PFSK-1 (cell line): ENCODE results near the gene AOPEP.

GRCh38 chr9:93051586-93052077, 6.9 kb upstream of the SUSD3 start:
- RRBS = no CpG with 5 or more reads among the region's 6 CpGs

GRCh38 chr9:93096980-93097815, 1.2 kb downstream of the CARD19 start:
- RRBS = no CpG with 5 or more reads among the region's 6 CpGs

DNA sequence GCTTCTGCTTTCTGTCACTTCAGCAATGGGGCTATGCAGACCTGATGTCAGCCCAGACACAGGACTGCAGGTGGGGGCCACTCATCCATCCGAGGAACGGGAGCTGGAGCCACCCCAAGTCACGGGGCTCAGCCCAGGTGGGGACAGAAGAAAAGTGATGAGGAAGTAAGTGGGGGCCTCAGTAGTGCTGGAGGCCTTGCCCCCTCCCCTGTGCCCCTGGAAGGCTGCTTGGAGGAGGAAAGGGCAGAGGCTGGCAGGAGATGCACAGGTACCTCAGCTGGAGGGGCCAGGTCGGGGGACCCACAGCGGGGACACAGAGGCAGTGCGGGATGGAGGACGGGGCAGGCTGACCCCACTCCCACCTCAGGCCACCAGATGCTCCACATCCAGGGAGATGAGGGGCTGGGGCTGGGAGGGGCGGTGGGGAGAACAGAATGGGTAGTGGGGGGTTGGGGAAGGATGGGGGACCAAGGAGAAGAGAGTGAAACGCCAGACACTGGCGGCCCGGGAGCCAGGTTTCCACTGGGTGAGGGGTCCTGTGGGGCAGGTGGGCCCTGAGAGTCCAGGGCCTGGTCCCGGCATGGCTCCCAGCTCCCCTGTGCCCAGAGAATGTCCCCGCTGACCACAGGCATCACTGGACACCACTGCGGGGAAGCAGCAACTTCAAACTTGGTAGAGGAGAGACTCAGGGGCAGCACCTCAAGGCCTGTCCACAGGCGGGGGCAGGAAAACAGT, 13.4 kb downstream of the NINJ1 start:
- RRBS = 96% methylated on average over 2 of the region's 15 CpGs

GRCh38 chr9:93132003-93132992, 1.8 kb downstream of the NINJ1 start:
- RRBS = 0% methylated on average over 2 of the region's 19 CpGs

DNA sequence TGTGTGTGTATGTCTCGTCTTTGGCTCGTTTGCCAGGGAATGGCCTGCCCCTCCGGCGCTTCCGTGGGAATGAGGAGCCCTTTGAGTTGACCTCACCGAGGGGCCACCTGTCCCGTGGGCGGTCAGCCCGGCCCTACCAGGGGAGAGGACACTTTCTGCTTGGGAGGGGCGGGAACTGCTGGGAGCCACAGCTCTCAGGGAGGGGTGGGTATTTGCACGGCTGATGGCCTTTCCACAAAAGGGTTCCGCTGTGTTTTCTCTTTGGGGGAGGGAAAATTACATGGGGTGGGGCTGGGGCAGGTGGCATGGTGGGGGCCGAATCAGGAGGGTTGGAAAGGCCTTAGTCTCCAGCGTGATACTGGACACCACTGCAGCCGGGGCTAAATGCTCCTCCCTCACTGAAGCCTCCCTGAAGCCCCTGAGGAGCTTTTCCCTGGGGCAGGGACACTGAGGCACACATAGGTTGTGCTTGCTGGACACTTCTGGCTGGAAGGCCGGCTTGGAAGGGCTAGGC, 18.5 kb downstream of the WNK2 start:
- RRBS = 48% methylated on average over 7 of the region's 16 CpGs

DNA sequence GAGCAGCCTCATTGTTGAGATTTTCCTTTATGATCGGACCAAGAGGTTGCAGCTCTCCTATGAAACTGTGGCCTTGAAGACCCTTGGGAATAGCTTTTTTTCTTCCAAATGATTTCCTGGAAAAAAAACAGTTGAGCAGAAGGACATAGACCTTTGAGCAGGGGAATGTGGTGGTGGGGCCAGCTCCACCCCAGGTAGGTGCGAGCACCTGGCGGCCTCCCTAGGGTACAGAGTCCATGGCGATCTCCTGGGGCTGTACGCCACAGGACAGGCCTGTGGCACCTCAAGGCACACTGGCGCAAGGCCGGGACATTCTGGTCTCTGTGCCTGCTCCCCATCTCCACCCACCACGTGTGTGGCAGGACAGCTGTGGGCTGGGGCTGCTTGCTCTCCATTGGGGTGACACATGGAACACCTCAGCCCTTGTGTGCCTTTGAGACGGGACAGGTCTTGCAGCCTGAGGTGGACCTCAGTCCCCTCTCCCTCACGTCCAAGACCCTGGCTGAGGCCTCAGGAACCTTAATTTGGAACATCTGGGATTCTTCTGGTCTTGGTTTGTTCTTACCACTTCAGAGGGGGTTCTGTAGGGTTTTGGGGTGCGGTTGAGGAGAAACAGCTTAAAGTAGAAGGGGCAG, 25.2 kb downstream of the WNK2 start:
- RRBS = no CpG with 5 or more reads among the region's 11 CpGs

DNA sequence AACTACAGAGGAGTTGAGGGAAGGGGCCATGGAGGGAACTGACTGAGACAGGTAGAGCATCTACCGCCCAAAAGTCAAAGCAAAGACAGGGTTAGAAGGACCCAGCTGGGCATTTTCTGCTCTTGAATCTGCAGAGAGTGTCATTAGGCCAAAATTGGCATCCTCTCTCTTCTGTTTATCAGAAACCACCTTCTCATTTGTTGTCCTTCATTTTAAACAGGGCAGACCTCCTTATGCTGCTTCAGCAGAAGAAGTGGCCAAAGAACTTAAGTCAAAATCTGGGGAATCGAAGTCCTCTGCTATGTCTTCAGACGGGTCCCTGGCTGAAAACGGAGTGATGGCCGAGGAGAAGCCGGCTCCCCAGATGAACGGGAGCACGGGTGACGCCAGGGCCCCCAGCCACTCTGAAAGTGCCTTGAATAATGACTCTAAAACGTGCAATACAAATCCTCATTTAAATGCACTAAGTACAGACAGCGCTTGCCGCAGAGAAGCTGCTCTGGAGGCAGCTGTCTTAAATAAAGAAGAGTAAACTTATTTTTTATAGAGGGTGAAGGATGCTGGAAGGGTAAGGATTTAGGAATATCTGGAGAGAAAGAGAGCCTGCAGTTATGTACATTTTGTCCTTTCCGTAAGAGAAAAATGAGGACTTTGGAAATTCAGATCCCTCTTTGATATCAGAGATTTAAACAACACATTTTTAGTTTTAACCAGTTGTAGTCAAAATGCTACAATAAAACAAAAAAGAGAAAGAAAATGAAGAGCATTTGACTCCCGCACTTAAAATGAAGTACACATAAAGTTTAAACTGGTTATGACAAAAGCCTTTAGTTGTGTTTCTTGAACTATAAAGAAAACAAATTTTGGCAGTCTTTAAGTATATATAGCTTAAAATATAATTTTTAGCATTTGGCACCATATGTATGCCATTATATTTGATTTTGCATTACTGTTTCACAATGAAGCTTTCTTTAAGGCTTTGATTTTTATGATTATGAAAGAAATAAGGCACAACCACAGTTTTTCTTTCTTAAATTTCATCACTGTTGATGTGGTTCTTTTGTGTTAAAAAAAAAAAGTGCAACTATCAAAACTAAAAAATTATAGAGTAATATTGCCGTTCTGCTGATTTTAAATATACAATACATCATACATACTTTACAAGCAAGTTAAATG, 12.0 kb upstream of the PHF2 start:
- RRBS = no CpG with 5 or more reads among the region's 15 CpGs

DNA sequence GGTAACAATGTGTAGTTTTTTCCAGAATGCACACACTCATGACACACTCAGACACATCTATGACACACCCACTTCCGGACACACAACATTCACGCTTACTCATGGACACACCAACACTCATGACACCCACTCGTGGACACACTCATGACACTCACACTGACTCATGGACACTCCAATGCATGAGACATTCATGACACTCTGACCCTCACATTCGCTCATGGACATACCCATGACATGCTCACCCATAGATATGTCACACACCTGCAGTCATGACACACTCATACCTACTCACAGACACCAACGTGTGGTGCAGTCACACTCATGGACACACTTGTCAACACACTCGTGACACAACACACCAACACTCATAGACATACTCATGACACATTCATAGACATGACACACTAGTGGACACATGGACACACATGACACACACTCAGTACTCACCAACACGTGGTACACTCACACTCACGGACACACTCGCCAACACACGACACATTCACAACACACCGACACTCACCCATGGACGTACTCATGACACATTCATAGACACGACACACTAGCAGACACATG, 73.2 kb downstream of the PHF2 start:
- RRBS = no CpG with 5 or more reads among the region's 13 CpGs

DNA sequence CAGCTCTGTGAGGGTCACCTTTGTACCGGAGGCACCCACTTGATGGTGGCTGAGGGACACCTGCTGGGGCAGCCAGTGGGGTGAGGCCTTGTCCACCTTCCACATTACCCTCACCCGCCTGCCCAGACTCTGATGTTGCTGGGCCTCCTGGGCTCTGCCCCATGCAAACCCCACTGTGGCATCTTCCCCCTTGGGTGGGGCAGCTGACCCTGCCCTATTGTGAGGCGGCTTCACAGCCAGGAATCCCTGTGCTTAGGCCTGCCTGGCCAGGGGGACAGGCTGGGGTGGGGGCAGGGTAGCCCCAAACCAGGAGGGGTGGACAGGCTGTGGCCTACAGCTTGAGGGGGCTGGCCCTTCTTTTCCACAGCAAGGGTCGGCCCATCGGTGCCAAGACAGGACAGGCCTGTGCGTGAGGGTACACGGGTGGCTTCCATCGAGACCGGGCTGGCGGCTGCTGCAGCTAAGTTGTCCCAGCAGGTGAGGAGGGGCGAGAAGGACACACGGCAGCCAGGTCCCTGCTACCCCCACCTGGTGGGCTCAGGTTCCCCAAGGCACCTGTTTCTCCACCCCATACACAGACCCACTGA, 99.0 kb downstream of the PHF2 start:
- RRBS = no CpG with 5 or more reads among the region's 12 CpGs

- RRBS = no CpG with 5 or more reads among the region's 6 CpGs
These were observed 23.9 kb downstream of the PTPDC1 start for GRCh38 chr9:94107915-94108884.

GRCh38 chr9:94166068-94166698, 81.9 kb downstream of the PTPDC1 start:
- RRBS = 2% methylated on average over 34 of the region's 93 CpGs

DNA sequence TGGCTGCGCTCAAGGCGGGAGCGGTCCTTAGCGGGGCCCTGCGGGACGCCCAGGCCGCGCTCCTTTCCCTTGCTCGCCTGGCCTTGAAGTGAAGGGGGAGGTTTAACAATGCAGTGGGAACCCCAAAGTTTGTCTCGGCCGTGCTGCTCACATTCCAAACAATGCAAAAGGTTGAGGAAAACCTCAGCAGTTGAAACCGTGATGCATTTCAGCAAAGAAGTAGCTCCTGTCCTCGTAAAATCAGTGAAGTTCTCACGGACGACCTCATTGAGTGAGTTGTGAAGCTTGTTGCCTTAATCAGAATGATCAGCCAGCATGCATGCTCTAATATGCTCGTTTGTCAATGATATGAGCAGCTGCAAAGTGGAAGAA, 4.3 kb upstream of the NUTM2F start:
- RRBS = no CpG with 5 or more reads among the region's 16 CpGs

DNA sequence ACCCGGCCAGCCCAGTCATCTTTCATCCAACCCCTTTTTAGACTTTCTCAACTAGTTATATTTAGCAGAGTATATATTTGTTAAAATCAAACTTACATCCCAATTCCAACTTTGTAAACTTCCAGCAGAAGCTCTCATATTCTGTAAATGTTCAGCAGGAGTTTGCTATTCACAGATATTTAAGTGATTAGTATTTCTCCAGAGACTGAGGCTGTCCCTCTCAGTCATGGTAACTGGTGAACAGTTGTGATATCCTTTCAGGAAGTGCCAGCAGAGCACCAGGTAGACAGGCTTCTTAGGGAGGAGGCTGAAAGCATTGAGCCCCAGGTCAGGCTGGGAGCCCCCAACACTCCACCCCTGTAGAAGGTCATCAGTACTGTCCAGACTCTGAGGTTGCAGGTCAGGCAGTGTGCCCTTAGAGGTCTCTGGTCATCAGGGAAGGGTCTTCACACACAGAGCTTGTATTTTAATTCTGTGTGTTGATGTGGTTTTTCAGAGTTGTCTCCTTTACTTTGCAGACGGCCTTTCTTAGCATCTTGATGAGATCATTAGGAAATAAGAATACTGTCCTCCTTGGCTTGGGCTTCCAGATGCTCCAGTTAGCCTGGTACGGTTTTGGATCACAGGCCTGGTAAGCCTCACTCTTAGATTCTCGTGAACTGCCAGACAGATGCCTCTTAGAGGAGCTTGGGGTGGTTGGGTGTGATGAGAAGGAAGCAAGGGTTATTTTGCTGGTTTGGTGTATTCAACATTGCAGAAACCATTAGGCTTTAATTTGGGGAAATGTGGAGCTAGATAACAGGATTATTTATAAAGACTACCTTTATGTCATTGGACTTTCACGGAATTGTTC, 79.3 kb downstream of the MFSD14B start:
- RRBS = no CpG with 5 or more reads among the region's 5 CpGs

DNA sequence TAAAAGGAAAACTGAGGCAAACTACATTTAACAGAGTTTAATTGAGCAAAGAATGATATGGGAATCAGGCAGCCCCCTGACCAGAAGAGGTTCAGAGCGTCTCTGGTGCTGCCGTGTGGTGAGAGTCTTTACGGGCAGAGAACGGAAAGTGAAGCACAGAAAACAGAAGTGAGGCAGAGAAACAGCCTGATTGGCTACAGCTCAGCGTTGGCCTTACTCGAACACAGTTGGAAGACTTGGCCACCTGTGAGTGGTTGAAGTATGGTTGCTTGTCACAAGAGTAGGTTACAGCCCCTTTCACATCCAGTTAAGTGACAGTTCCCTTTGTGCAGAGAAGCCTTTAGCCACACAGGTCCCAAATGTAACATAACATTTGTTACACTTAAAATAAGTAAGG, 16.9 kb upstream of the FBP1 start:
- RRBS = no CpG with 5 or more reads among the region's 6 CpGs

DNA sequence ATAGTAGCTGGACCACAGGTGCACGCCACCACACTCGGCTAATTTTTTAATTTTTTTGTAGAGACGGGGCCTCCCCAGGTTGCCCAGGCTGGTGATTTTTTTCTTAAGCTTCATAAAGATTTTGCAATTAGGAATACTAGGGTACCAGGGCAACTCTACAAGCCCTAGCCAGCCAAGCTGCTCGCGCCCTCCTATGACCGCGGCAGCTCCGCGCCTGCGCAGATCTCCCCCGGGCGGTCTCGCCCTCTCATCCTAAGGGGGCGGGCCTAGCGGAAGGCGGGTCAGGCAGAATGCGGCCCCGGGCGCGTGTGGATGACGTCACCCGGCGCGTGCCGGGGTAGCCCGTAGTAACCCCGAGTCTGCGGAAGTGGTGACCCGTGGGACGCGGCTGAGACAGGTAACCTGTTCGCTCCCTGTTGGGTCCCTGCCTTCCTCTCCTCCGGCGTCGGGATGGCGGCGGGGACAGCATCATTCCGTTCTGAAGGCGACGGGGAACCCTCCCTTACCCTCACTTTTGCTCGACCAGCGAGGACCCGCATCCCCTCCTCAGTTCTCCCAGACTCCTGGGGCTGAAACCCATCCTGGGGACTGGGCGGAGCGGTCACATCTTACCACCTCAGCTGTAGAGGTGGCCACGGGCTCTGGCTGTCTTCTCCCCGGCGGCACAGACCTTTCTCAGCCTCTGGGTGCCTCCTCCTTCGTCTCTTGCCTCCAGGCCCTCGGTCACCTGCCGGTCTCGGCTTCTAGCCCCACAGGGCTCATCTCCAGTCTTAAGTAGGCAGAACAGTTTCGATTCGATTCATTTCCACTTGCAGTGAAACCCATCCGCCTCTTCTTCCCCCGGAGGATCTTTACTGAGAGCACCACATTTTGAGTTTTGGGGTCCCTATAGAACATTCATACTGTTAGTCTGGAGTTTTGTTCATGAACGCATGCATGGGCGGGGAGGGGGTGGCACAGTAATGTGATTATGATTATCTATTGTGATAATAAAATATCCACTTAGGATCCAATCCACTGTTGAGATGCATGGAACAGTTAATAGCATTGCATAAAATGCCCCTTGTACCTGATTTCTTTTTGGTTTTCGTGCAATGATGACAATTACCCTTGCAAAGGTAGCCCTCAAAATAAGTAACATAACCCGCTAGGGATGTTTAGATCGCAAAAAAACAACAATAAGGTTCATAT, at the start of gene AOPEP:
Gene AOPEP (plus strand): TSS at position 345 of the 1,191 bp plus-strand sequence.
- RRBS = 2% methylated on average over 22 of the region's 61 CpGs

DNA sequence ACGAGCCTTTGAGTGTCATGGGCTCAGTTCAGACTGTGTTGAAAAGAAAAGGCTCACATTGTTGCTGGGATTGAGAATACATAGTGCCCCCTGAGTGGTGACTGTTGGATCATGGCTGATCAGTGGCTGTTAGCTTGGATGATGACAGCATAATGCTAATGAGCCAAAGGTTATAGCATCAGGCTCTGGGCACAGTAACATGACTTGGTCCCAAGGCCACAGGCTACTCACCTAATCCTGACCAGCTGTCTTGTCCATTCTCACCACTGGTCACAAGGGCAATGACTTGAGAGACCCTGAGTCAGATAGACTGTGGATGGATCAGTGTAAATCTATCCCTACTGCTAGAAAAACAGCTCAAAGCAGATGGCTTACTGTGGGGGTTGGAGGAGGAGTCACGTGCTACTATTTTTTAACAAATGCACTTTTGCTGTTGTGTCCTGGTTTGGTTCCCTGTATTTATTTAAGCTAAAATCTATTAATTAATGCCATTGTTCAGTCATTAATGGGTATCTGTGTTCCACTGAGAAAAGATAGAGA, 74.8 kb downstream of the AOPEP start:
- RRBS = no CpG with 5 or more reads among the region's 2 CpGs

- RRBS = no CpG with 5 or more reads among the region's 7 CpGs
These were observed 118.6 kb downstream of the AOPEP start for GRCh38 chr9:94844938-94845662.

- RRBS = no CpG with 5 or more reads among the region's 5 CpGs
These were observed 147.9 kb downstream of the AOPEP start for GRCh38 chr9:94874331-94874878.

GRCh38 chr9:94924098-94924607, 197.7 kb downstream of the AOPEP start:
- RRBS = no CpG with 5 or more reads among the region's 3 CpGs

GRCh38 chr9:94945426-94945878, 219.0 kb downstream of the AOPEP start:
- RRBS = no CpG with 5 or more reads among the region's 10 CpGs